ENCODE results near the gene CTDSPL.

- PRO-cap = no peak
These were observed 35.9 kb downstream of the ARPP21 start for GRCh38 chr3:35674996-35675772.

GRCh38 chr3:36831106-36831758 is 66.9 kb upstream of the DCLK3 start:
- PRO-cap = no peak

GRCh38 chr3:36876301-36877171 is 68.3 kb downstream of the TRANK1 start:
- PRO-cap = no peak

DNA sequence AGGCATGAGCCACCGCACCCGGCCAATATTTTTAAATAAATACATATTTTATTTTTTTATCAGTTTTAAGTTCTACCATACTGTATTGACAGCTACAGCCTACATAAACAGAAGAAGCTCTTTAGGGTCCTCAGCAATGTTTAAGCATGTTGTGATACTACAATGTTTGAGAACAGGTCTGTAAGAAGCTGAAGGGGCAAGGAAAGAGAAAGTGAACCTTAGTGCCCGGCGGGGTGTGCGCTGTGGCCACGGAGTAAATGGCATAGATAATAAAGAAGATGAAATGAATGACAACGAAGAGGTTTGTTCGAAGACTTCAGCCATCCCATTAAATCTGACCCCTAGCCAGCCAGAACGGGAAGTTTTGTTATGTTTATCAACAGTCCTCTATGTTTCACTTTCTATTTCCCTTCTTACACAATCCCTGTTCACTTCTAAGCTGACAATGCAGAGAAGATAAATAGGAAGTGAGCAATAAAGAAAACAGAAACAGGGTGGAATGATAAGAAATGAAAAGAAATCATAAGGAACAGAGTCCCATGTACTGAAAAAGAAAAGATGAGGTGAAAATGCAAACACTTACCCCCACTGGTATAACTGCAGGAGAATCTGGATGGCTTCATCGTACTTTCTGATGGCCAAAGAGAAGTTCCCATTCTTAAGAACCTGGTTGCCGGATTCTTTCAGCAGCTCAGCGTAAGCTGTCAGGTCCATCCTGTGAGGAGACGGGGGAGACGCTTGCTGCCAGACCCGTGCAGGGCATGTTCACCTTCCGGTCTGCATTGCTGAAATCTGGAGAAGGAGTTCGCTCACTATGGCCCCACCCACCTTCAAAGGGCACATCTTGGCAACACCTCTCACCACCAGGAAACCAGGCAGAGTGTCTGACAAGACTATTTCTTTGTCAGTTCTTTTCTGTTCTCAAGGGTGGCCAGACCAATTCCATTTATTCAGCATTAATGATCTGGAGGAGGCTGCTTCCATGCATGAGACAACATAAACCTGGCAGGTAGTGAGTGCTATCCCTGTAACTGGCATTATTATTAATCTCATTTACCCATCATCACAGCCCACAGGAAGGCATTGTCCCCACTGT is 36.8 kb downstream of the TRANK1 start:
- PRO-cap = no peak

- PRO-cap = no peak
These were observed 13.1 kb upstream of the TRANK1 start for GRCh38 chr3:36957927-36958444.

DNA sequence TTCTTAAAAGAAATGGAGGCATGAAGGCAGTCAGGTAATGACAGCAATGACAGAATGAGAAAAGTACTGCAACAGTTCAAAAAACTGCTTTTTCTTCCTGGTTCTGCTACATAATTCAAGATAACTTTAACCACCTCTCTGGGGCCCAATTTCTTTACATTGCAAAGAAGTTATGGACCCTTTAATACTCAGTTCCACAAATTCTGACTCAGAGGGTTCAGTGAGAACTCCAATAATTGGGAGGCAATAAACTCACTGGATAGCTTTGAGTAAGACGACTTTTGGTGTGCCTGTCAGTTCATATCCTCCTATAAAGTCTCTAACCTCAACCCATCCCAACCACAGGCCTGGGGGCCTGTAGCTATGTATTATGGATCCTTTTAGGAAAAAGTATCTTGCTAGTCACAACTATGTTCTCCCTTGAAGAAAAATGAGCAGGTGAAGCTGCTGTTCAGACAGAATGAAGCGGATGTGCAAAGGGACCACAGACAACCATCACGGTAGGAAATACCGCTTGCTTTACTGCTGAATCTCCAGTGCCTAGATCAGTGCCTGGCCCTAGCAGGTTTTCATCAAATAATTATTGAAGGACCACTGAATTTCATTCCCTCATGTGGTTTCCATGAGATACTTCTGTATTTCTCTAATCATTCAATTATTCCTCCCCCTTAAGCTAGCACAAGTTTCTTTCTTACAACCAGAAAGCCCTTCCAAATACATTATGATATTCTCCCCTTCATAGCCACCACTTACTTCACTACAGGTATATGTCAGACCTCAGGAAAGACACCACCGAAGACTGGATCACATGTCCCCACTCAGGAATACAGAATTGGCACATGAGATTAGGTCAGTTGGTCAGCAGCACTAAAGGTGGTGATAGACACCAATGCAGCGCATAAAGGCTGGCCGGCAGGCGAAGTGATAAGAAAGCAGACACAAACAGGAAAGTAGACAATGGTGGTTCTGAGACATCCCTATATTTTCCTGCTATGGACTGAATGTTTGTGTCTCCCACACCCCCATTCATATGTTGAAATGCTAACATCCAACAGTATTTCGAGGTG is 10.2 kb downstream of the EPM2AIP1 start:
- PRO-cap = no peak

DNA sequence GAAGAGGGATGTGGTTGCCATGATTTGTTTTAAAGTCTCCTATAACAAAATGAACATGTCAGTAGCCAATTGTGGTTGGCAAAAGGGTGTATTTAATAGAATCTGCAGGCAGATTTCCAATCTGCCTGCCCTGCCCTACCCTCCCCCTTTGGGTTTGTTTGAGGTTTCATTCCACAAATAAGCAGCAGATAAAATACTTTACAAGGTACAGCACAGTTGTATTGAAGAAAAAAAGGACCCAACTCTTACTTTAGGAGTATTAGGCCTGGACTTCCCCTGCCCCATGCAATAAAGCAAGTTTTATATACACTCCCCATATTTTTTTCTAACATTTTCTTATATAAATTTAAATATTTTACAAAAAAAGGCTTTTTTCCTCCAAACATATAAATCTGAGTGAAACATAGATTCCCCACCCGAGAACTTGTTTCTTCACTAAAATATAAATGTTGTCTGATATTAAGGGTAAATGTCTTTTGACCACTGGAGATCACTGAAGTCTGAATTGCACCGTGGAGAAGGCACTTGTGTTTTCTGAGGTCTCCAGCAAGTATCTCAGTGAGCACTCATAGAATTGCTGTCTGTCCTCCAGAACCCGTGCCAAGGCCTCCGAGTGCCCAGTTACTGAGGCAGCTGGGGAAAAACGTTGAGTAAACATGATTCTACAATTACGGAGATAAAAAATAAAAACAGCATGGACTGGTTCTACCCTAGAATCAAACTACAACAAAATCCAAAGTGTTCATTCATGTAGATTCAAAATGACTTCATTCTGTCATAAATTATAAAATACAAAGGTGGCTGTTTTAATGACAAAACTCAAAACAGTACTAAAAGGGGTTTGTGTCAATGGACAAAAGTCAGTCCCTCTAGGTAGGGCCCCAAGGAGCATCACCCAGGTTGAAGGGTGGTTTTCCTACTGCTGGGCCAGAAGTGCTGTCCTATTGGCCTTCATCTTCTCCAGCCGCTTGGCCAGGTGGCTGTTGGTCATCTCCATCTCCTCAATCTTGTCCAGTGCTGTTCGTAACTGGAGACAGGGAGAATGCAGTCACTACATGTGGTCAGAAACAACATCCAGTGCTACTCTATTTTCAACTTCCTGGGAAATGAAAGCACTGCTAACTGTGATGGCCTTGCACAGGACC is 60.0 kb downstream of the MLH1 start:
- PRO-cap = no peak

DNA sequence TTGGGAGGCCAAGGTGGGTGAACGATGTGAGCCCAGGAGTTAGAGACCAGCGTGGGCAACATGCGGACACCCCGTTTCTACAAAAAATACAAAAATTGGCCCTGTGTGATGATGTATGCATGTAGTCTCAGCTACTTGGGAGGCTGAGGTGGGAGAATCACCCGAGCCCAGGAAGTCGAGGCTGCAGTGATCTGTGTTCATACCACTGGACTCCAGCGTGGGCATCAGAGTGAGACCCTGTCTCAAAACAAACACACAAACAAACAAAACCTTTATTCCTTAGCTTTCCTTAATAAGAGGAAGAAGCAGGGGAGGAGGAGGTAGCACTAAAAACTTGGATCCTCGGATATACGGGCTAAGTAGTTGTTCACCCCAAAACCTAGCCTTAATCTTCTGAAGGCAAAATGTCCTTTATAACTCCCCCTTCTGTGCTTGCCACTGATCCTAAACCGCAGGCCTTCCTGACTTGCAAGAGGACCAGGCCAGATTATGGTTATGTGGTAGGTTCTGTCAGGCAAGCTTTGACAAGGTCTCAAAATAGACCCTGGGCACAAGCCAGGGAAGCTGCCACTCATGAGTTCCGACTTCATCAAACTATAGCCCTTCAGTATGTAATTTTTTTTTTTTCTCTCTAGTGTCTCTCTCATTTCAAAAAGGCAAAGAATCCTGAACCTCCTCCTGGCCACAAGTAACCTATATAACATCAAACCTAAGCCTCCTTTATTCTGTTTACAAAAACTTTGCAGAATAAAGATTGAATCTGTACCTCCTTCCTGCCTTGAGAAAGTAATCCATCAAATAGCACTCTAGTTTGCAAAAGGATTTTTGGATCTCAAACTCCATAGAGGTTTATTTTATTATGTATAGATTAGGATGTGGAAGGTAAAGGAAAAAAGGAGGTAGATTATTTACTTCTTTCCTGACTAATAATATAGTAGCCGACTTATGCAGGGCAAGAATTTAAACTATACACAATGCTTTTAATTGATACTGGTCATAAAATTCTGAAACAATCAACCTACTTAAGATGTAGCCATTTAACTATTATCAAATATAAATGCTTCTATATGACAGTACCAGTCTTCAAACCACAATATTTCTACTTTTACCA is 3.2 kb downstream of the LRRFIP2 start:
- PRO-cap = no peak

GRCh38 chr3:37275471-37275686 is 32.3 kb downstream of the GOLGA4 start:
- PRO-cap = no peak

DNA sequence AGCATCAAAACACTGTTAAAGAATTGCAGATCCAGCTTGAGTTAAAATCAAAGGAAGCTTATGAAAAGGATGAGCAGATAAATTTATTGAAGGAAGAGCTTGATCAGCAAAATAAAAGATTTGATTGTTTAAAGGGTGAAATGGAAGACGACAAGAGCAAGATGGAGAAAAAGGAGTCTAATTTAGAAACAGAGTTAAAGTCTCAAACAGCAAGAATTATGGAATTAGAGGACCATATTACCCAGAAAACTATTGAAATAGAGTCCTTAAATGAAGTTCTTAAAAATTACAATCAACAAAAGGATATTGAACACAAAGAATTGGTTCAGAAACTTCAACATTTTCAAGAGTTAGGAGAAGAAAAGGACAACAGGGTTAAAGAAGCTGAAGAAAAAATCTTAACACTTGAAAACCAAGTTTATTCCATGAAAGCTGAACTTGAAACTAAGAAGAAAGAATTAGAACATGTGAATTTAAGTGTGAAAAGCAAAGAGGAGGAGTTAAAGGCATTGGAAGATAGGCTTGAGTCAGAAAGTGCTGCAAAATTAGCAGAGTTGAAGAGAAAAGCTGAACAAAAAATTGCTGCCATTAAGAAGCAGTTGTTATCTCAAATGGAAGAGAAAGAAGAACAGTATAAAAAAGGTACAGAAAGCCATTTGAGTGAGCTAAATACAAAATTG is 83.3 kb downstream of the GOLGA4 start:
- PRO-cap = no peak

GRCh38 chr3:37417247-37417609 is 34.7 kb upstream of the ITGA9 start:
- PRO-cap = no peak

GRCh38 chr3:37453302-37454578 is 1.8 kb downstream of the ITGA9 start:
- PRO-cap = no peak

DNA sequence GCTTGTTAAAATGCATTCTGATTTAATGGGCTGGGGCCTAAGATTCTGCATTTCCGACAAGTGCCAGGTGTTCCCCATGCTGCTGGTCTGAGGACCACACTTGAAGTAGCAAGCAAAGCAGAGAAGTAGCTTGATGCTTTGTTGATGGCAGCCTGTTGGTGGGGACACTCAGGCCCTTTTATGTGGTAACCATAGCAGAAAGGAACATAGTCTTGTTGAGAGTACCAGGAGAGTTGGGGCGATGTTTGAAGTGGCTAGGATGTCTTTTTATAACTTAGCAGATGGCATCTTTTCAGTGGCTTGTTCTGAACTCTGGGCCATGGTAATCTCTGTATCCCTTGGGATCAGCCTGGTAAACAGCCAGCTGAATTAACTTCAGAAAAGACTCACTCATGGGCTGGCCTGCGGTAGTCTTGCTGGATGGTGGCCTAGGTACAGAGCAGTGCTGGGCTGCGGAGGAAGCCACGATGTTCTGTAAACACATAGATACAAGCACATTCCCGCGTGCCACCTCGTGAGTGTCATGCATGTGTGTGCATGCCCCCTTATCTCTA is 14.8 kb downstream of the ITGA9 start:
- PRO-cap = no peak

GRCh38 chr3:37556638-37557109 is 104.7 kb downstream of the ITGA9 start:
- PRO-cap = no peak

- PRO-cap = no peak
These were observed 49.1 kb upstream of the CTDSPL start for GRCh38 chr3:37812585-37812997.

- PRO-cap = bidirectional peak, plus-strand start at chr3:37861957, minus-strand start at chr3:37861774; bidirectional peak, plus-strand start at chr3:37862464, minus-strand start at chr3:37862456
These were observed at the start of gene CTDSPL for GRCh38 chr3:37861600-37862672. Gene CTDSPL, plus strand, starts transcription at chr3:37861880.

DNA sequence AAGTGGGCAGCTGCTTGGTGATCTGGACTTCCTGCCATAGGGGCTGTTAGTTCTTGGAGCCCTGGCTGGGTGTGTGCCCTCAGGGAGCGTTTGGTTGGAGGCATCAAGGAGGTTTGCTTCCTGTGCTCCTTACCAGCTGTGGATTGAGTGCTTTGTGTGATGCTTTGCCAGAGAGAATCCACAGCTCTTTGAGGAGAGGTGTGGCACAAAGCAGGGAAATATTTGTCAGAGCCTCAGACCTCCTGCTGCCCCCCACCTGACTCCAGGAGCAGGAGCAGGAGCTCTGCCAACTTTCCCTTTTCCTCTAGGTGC is 2.3 kb downstream of the CTDSPL start:
- PRO-cap = unidirectional peak, minus-strand start at position 69 of the sequence

DNA sequence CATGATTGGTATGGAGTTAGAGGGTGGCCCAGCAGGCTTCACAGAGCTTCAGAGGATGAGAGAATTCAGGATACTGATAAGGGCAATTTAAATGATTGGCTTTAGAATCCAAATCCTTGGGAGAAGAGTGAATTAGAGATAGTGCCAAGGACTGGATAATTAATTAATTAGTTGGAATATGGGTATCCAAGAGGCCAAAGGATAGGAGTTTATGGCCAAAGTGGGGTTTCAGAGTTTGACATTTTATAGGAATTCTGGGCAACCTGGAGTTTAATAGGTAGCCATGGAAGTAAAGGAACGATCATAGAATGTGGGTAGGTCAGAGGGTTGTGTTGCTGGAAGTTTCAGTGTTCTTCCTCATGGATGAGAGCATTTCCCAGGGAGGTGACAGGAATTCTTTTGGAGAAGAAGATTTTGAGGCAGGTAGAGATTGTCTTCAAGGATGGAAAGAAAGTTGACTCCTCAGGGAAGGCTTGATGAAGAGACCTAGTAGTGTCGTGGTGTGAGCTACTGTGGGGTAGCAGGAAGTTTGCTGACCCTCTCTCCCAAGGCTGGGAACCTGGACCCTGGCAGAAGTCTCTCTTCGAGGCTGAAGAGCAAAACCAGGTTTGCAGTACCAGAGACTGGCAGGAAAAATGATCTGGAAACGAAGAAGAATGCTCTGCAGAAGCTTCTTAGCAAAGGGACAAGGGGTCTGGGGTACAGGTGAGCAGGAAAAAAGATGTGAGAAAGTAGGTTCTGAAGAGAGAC is 23.5 kb downstream of the CTDSPL start:
- PRO-cap = no peak

- PRO-cap = no peak
These were observed 38.9 kb upstream of the VILL start for GRCh38 chr3:37951473-37952318.

GRCh38 chr3:37969315-37969799 is 21.2 kb upstream of the VILL start:
- PRO-cap = no peak